ENCODE results near the genes SNRNP25, RHBDF1 and NHLRC4.

GRCh38 chr16:53765-54350 is at the start of gene SNRNP25:
TSS of gene SNRNP25 (plus strand) at chr16:53828.
- RRBS: 2% methylated on average over 17 of the region's 52 CpGs

GRCh38 chr16:60880-61471 is 7.3 kb downstream of the SNRNP25 start:
- RRBS: no CpG with 5 or more reads among the region's 56 CpGs

DNA sequence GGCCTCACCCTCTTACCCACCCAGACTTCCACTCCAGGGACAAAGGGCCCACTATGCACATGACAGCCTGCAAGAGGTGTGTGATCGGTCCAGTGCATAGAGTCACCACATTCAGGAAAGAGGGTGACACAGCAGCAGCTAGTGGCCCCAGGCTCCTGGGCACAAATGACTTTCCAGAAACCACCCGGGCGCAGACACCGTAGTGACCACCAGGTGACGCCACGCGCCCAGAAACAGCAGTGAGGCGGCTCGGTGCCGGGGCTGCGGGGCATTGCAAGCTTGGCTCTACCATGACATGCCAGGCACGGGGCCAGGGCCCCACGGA is 6.8 kb downstream of the RHBDF1 start:
- RRBS: 6% methylated on average over 9 of the region's 13 CpGs

GRCh38 chr16:72348-73359 is at the start of gene RHBDF1:
TSS of gene RHBDF1 (minus strand) at chr16:72631.
- RRBS: 10% methylated on average over 11 of the region's 86 CpGs

DNA sequence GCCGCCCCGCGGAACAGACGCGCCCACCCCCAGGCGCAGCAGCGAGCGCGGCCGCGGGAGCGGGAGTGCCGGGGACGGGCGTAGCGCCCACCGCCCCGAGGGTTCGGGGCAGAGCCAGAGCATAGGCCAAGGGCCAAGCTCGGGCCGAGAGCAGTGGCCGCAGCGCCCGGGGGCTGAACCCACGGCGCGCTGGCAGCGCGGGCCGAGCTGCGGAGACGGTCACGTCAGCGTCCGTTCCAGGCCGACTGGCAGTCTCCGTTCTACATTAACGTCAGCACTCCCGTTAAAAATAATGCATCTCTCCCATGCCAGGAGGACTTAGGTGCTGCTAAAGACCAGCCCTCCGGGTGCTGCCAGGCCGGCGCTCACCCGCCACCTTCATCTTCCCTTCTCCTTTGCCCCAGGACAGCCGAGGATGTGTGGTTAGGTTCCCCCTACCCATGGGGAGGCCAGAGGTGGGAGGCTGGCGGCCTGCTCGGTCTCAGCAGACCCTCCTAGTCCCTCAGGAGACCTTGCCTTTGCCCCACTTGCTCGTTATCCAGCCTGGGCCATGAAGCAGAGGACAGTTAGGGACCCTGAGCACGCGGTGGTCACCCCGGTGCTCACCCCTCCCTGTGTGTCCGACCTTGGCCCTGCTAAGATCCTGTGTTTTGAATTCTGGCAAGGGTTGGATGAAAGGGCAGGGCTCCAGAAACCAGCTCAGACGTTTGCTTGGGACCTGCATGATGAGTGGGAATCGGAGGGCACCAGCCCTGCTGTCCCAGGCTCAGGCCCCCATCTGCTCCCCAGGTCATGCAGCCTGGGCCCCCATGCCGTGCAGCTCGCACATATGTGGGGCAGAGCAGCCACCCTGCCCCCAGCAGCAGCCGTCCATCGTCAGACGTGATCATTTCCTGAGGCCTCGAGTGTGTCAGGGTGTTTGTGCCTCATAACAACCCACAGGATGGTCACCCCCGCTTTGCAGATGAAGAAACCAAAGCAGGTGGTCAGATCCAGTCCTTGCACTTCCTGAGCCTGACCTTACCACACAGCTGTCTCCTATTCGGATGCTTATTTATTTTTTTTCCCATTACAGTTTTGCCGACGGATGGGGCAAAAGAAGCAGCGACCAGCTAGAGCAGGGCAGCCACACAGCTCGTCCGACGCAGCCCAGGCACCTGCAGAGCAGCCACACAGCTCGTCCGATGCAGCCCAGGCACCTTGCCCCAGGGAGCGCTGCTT is 735 bp downstream of the MPG start:
- RRBS: 0% methylated on average over 17 of the region's 70 CpGs

GRCh38 chr16:119845-120283 is 18.6 kb downstream of the NPRL3 start:
- RRBS: no CpG with 5 or more reads among the region's 3 CpGs

DNA sequence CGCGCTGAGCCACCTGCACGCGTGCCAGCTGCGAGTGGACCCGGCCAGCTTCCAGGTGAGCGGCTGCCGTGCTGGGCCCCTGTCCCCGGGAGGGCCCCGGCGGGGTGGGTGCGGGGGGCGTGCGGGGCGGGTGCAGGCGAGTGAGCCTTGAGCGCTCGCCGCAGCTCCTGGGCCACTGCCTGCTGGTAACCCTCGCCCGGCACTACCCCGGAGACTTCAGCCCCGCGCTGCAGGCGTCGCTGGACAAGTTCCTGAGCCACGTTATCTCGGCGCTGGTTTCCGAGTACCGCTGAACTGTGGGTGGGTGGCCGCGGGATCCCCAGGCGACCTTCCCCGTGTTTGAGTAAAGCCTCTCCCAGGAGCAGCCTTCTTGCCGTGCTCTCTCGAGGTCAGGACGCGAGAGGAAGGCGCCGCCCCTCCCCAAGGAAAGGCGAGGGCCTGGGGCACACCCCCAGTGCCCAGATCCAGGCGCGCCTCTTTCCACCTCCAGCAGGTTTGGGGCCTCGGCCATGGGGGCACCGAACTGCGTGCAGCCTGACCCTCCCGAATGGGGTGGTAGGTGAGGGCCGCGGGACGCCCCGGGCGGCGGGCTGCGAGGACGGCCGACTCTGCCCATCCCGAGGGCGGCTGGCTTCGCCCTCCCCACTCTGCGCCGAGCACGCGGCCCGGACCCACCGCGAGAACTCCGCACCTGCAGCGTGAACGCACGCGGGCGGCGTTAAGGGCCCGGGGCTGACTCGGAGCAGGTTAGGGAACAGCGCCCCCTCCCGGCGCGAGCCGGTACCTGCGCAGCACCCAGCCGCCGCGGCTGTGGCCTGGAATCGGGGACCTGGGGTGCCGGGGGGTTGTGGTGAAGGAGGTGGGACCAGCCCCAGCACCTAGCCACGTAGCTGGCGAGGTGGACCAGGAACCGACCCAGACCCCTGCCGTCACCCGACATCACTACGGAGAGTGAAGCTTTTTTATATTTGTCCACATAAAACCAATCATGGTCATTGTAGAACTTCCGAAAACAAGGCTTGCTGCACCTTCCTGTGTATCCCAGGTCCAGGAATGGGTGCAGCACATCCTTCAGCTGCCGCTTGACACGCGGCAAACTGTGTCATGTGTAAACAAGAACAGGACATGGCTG is 923 bp downstream of the HBQ1 start:
- RRBS: 2% methylated on average over 43 of the region's 97 CpGs

GRCh38 chr16:284959-285497 is 2.1 kb downstream of the PDIA2 start:
- RRBS: 91% methylated on average over 7 of the region's 25 CpGs

DNA sequence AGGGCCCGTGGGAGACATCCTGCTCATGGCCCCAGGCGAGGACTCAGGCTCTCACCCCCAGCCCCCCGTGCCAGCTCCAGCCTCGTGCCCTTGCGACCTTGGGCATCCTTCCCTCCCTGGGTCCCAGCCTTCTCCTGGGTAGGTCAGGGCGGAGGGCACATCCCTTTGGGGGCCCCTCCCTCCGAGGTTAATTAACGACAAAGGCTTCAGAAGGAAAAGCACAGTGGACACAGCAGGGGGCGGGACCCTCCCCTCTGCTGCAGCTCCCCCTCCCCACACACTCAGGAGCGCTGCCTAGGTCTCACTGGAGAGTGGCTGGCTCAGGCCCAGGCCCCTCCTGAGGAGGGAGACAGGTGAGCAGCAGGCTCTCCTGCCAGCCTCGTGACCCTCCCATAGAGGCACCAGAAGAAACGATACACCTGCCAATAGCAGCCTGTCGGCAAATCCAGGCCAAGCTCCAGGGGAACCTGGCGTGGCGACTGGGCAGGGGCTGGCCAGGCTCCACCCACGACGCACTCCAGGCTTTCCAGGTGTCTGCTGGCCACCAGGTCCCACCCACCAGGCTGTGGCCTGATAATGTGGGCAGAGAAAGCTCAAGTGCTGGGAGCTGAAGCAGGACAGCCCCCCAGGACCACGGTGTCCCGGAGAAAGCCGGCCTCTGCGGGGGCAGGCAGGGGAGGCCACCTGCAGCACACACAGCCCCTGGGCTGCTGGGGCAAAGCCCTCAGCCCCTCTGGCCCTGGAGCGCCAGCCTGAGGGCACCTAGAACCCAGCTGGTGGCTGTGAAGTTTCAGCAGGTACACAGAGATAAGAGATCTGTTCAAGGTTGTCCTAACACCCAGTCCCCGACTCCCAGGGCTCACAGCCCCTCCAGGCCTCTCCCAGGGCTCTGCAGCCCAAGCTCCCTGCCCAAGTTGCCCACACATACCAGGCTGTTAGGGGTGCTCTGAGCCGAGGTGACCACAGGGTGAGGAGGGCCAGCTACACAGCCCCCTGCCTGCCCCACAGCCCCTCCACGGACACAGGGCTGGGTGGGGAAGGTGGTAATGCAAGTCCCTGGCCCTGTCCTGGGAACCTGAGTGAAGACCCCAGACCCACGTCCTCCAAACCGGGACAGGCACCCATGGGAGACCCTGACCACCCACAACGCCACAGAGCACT is 2.5 kb downstream of the PGAP6 start:
- RRBS: no CpG with 5 or more reads among the region's 28 CpGs

DNA sequence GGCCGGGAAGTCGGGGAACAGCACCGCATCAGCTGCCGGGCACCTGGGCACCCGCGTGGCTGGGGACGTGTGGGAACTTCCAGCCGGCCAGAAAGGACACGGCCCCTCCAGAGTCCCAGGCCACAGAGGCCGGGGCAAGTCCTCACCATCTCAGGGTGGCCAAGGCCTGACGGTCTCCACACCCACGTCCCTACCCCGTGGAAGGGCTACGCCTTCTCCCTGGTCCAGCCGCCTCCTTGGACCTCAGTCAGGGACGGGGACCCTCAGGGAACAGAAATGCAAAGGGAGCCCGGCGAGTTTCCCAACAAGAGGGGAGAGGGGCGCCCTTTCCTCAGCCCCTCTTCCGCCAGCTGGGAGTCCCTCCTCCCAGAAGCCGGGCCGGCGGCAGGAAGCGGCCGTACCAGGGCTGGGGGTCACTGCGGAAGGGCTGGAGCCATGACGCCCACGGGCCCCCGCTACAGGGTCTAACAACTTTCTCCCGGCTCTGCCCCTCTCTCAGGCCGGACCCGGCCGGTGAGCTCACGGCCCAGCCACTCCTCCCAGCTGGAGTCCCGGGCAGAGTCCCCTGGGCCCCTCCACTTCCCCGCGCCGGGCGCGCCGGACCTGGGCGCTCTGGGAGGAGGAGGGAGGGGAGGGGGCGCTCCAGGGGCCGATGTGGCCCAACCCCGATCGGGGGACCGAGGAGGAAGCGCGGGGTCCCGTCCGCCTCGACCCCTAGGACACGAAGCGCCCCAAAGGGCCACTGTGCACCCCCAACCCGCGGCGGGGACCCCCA is 775 bp downstream of the PGAP6 start:
- RRBS: 74% methylated on average over 12 of the region's 57 CpGs

DNA sequence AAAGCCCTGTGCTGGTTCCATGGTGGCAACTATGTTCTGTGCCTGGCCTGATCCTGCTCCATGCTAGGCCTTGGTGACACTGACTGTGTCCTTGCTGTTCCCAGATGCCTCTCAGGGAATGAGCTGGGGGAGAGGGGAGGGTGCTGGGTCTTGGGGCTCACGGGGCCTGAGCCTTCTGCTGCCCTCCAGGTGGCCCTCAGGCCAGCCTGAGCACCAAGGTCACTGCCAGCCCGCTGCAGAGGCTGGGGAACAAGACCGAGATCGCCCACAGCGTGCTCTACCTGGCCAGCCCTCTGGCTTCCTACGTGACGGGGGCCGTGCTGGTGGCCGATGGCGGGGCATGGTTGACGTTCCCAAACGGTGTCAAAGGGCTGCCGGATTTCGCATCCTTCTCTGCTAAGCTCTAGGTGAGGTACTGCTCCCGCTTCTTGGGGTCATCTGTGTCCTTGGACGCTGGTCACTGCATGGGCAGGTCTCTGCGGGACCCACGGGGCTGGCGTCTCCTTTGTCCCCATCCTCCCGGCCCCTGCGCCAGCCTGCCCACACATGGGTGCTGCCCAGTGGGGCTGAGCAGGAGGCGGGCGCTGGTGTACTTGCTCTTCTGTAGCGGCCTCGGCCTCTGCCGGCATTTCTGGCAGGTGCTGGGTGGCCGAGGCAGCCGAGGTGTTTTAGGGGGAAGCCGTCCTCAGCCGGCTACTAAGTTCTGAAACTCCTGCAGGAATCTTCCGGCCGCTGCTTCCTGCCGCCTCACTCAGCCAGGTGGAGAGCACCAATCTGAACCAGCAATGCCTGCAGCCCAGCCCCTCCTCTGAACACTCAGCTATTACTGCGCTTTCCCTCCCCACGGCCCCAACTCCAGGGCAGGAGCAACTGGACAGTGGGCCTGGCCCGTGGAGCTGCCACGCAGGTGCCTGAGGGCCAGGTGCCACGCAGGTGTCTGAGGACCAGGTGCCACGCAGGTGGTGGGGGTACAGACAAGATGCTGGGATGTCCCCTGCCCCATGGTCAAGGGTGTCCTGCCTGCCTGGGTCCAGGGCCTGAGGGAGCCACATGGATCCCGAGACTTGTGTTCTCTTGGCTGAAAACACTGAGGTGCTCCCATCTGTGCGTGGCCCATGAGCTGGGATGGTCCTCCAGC is 9.9 kb downstream of the DECR2 start:
- RRBS: 95% methylated on average over 10 of the region's 41 CpGs

DNA sequence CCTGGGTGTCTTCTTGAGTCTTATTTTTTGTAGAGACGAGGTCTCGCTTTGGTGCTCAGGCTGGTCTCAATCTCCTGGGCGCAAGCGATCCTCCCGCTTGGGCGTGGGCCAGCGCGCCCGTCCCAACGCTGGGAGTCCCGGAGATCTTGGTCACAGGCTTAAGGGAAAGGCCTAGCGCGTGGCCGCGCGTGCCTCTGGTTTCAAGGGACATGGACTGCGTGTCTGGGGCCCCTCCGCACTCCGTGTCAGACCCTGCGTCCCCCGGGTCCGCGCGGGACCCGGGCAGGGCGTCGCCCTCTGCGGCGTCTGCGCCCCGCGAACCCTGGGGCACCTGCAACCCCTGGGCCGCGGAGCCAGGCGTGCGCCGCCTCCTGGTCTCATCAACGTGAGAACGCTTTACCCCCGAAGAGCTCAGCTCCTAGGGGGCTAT is 623 bp upstream of the RAB11FIP3 start:
- RRBS: 0% methylated on average over 1 of the region's 40 CpGs

- RRBS: 88% methylated on average over 7 of the region's 12 CpGs
These were observed 30.2 kb upstream of the CAPN15 start for GRCh38 chr16:497329-497693.

- RRBS: 96% methylated on average over 2 of the region's 20 CpGs
These were observed 13.2 kb upstream of the CAPN15 start for GRCh38 chr16:514110-514965.

- RRBS: no CpG with 5 or more reads among the region's 19 CpGs
These were observed 7.9 kb upstream of the CAPN15 start for GRCh38 chr16:519556-519999.

DNA sequence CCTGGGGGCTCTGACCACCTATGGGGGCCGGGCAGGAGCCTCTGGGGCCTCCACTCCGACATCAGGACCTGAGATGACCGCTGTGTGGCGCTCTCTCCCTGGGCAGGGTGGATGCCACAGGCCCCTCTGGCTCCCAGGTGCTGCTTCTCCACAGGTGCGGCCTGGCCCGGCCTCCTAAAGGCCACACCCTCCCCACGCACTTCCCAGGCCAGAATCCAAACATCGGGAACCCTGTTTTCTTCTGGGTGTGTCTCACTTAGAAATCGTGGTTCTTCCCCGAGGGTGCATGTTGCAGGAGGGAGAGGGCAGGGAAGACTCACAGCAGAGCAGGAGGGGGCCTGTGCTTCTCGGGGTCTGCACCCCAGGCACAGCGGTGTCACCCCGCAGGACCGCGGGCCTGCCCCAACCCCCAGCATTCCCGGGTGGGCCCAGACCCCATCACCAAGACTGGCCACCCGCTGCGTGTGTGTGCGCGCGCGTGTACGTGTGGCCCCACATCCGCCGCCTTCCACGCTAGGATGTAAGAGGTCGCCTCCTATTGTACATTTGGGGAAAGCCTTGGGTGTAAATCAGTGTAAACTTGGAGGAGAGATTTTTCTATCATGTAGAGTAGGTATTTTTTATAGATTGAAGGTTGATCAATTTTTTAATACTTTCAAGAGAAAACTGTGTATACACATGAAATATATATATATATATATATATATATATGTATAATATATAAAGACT is 5.8 kb upstream of the CAPN15 start:
- RRBS: no CpG with 5 or more reads among the region's 27 CpGs

GRCh38 chr16:541942-542687 is 14.6 kb downstream of the CAPN15 start:
- RRBS: no CpG with 5 or more reads among the region's 28 CpGs

DNA sequence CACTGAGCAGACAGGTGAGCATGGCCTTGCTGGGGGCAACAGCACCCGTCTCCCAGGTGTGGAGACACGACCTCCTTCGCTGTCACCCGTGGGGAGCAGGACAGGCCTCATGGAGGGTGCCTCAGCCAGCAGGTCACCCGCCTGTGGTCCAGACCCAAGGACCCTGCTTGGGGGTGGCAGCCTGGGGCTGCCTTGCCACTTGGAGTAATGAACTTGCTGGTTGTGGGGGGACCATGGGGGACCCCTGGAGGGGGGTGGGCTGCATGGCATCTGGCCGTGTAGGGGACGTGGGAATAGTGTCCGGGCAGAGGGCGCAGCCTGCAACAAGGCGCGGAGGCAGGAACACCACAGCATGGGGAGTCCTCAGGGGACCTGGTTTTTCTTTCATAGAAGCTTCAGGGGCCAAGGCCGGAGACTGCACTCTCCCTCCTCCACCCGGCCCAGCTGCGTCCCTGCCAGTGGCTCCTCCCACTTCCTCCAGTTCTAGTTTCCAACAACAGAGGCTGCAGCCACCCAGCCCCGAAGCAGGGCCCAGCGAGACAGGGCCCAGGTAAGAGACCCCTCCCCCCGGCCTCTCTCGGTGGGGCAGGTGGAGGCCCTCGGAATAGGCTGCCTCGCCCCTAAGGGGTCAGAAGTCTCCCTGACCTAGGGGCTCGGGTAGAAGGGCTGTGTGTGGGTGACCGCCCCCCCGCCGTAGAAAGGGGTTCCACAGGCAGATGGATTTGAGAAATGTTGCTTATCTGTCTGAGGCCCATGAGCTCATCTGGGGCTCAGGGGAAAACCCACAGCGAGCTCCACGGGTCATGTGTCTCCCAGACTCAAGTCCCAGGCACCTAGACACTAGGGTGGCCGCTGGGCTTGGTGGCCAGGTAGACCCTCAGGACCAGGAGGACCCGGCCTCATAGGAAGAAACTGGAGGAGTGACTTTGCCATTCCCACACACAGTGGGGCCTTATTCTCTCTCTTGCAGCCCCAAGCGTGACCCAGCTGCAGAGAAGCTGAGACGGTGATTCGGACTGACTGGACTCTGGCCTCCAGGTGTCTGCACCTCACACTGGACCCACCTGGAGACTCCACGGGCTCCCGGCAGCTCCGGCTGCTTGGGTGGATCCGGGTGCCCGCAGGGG is at the start of gene NHLRC4:
NHLRC4 (plus strand) TSS at position 480 of the 1,127 bp plus-strand sequence.
- RRBS: 52% methylated on average over 5 of the region's 36 CpGs

DNA sequence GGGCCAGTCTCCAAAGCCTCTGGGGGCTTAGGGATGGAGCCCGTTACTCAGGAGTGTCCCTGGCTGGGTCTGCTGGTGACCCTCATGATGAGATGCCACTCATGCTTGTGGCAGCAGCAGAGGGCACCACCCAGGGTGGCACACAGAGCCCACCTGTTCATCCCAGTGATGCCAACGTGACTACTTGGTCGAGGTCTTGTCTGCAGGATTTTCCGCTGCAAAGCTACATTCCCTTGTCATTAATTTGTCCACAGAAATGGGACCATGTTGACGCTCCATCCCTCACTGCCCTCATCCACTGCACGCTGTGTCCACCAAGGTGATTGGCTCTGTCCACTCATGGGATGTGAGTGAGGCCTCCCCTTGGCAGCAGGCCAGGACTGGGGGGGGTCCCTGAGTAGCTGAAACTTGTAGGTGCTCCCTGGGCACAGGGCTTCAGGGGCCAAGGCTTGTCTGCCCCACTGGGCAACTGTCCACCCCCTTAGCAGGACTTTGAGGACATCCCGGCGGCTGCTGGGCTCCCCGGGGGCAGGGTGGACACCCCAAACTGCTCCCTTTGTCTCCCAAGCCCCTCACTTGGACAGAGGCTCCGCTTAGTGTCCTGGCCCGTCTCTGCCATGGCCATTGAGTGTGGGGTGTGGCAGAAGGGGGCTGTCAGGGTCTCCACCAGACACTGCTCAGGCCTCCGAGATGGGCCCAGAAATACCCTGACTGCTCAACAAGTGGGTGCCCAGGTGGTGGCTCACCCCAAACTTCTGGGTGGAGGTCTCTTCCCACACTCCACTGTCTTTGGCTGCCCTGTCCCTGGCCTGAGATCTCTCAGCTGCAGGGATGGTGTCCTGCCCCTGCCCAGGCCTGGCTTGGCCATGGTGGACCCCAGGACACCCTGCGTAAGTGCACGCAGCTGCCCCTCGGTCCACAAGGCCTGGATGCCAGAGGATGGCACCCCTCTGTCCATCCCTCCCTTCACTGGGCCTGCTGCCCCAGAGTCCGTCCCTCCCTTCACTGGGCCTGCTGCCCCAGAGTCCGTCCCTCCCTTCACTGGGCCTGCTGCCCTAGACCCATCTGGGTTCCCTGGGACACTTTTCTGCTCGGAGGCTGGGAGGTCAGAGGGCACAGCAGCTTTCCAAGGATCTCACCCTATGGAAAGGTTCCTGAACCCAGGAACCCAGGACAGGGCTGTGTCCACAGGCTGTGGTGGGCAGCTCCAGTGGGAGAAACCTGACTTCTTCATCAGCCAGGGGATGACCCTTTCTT is 3.0 kb upstream of the RAB40C start:
- RRBS: no CpG with 5 or more reads among the region's 18 CpGs

DNA sequence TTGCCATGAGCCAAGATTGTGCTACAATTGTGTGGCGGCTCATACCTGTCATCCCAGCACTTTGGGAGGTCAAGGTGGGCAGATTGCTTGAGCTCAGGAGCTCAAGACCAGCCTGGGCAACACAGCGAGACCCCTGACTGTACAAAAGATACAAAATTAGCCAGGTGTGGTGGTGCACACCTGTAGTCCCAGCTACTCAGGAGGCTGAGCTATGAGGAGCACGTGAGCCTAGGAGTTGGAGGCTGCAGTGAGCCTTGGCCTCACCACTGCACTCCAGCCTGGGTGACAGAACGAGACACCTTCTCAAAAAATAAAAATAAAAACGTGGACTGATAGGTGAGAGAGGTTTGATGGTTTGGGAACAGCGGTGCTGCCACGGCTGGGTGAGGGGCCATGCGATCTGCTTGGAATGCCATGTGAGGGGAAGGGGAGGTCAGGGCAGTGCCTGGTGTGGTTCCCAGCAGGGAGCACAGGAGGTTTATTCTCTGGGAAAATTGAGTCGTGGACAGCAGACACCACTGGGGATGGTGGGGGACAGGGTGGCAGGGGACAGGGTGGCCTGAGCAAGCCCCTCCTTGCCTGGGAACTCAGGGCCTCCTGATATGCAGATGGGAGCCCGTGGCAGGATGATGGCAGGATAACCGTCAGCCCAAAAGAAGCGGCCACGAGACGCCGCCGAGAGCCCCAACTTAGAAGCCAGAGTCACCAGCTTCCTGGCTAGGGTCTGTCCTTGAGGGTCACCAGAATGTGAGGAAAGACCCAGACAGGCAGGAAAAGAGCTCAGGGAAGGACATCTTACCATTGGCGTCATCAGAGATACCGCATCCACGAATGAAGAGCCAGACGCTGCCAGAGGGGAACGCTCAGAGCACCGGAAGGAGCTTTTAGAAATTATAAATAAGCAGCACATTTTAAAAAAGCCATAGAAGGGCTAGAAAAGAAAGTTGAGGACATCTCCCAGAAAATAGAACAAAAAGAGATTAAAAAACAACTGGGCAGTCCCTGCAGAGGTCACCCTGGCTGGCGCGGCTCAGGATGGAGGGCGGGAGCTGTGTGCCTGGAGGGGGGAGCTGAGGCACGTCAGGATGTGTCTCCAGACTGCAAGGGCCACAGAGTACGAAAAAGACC is 19.3 kb downstream of the RAB40C start:
- RRBS: no CpG with 5 or more reads among the region's 27 CpGs